Left ventricle myocardium (tissue), 1 donor: ENCODE results near the genes OR10A7, OR6C70, ITGA7 and SARNP.

GRCh38 chr12:54351752-54352670 lies 12.3 kb downstream of the GPR84 start:
- PRO-cap: no peak

DNA sequence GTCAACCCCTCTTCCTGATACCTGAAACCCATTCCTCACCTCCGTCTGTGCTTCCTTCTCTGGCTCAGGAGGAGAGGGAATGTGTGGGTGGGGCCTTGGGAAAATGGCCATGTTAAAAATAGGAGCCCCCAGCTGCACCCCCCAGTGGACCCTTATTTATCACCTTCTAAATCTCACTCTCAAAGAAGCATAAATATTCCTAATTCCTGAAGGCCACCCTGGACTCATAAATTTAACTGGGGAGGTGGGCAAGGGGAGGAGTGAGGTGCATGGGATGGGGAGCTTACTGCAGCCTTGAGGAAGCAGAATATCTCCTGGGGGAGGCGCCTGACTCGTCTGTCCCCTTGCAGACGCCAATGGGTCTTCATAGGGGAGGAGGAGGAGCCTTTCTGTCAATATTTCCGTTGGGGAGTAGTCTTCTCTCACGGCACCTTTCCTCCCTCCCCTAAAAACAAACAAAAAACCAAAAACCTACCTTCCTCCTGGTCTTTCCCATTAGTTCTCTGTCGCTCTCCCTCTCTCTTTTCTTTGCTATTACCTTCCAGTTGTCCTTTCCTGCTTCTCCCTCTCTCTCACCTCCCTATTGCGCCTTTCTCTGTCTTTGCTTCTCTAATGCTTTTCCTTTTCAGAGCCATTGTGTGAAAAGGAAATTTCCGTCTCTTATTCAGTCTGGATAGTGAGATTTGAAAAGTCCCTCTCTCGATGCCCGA lies 6.2 kb downstream of the GPR84 start:
- PRO-cap: no peak

GRCh38 chr12:54360540-54361197 lies 3.6 kb downstream of the GPR84 start:
- PRO-cap: no peak

DNA sequence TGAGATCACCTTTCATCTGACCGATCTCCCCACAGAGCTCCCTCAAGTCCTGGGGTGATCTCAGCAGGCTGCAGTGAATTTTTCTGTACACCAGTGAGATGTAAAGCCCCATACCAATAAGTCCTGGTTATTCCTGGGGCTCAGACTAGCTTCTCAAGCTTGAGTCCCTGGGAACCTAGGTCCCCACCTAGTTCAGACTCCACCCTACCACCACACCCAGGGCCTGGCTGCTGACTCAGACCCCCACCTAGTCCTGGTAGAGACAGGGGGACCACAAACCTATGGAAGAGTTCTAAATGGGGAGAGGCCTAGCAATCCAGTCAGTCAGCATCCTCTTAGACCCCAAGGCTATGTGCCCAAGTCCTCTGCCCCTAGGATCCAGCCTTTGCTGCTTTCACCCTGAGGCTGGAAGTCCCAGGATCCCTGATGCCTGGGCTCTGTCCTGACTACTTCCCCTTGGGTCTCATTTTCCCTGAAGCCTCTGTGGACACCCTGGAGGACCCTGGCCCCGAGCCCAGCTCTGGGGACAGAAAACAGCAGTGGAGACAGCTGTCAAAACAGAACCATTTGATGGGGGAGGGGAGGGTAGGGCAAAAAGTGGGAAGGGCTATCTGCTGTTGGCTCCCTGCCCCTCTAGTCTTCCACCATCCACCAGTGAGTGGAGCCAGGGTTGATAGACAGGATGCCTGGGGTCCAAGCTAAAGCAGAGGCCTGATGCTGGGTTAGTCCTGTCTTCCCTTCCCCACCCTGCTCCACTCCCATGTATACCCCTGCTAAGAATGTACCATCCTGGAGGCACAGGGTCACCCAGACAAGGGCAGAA lies 10.1 kb upstream of the GPR84 start:
- PRO-cap: no peak

GRCh38 chr12:54390704-54391000 lies 6.1 kb upstream of the ZNF385A start:
- PRO-cap: no peak

- PRO-cap: no peak
Measured at GRCh38 chr12:54401350-54401958, 16.9 kb upstream of the ZNF385A start.

- PRO-cap: no peak
Measured at GRCh38 chr12:54420298-54420445, 1.1 kb upstream of the ITGA5 start.

- PRO-cap: no peak
Measured at GRCh38 chr12:54439406-54439918, 20.4 kb upstream of the ITGA5 start.

- PRO-cap: no peak
Measured at GRCh38 chr12:54524949-54525347, 24.5 kb upstream of the PDE1B start.

DNA sequence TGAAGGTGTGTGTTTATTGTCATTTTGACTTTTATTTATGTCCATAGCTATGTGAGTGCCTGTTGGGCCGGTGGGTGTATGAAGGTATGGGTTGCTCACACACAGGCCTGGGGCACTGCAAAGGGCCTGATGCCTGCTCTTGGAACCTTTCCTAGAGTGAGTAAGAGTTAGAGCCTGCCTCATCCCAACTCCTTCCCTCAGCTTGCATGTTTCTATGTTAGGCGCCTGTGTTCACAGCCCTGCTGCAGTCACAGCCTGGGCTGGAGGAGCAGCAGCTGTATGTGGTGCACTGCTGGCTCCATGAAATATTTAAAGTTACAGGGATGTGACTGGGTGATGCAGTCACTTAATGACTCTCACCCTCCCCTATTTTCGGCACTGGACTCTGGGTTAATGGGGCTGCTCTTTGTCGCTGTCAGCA lies 2.6 kb upstream of the PPP1R1A start:
- PRO-cap: no peak

DNA sequence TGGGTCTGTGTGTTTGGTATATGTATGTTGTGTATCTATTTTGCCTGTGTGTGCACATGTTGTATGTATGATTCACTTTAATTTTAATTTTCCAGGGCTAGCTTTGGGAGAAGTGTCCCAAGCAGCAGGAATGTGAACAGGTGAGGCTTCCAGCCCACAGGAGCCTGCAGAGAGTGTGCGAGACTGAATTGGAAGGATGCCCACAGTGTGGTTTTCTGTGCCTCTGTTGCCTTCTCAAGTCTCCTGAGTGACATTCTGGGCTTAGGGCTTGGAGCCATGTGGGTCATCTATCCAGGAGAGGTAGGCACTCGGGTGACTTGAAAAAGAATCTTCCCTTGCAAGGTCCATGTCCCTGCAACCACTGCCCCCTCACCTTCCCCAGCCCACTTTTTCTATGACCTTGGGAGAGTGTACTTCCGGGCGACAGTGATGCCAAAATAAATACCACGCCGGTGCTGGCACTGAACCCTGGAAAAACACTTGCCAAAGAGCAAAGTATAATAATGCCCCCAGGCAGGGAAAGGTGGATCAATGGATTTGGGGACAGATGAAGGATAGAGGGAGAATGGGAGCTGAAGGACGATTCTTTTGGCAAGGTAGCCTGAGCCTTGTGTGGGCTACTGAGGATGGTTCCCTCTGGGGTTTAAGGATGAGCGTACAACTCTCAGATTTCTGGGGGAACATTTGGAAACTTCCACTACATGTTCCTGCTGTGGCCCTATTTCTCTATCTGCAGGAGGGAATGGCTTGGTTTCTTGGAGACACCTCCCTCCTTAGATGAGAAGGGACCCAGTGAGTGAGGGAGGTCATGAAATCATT lies 37.0 kb upstream of the DCD start:
- PRO-cap: no peak

DNA sequence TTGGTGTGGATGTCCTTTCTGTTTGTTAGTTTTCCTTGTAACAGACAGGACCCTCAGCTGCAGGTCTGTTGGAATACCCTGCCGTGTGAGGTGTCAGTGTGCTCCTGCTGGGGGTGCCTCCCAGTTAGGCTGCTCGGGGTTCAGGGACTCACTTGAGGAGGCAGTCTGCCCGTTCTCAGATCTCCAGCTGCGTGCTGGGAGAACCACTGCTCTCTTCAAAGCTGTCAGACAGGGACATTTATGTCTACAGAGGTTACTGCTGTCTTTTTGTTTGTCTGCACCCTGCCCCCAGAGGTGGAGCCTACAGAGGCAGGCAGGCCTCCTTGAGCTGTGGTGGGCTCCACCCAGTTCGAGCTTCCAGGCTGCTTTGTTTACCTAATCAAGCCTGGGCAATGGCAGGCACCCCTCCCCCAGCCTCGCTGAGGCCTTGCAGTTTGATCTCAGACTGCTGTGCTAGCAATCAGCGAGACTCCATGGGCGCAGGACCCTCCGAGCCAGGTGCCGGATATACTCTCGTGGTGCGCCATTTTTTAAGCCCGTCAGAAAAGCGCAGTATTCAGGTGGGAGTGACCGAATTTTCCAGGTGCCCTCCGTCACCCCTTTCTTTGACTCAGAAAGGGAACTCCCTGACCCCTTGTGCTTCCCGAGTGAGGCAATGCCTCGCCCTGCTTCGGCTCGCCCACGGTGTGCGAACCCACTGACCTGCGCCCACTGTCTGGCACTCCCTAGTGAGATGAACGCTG lies 40.7 kb downstream of the OR9K2 start:
- PRO-cap: no peak

DNA sequence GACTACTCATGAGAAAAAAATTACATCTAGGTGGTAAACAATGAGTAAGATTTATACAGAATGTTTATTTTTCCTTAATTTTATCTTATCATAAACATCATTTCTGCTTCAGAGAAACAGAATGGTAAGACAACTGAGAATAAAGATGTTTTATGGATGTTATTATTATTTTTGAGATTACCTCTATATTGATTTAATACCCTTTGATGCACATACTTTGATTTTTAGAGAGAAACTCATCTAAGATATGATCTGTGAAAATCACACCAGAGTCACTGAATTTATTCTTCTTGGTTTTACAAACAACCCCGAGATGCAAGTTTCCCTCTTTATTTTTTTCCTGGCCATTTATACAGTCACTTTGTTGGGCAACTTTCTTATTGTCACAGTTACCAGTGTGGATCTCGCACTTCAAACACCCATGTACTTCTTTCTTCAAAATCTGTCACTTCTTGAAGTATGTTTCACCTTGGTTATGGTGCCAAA lies at the start of gene OR10A7:
Gene OR10A7 (plus strand): TSS at position 248 of the 486 bp plus-strand sequence.
- PRO-cap: no peak

- PRO-cap: no peak
Measured at GRCh38 chr12:55469879-55470438, at the start of gene OR6C70. OR6C70 (minus strand) TSS chr12:55470138.

- PRO-cap: bidirectional peak, plus-strand start at chr12:55659666, minus-strand start at chr12:55659533
Measured at GRCh38 chr12:55659360-55659837, 22.1 kb upstream of the METTL7B start.

- PRO-cap: bidirectional peak, plus-strand start at chr12:55708164, minus-strand start at chr12:55707878
Measured at GRCh38 chr12:55707245-55708310, at the start of gene ITGA7. ITGA7 (minus strand) TSS chr12:55707904.

- PRO-cap: no peak
Measured at GRCh38 chr12:55729975-55730836, 1.4 kb upstream of the CD63 start.

DNA sequence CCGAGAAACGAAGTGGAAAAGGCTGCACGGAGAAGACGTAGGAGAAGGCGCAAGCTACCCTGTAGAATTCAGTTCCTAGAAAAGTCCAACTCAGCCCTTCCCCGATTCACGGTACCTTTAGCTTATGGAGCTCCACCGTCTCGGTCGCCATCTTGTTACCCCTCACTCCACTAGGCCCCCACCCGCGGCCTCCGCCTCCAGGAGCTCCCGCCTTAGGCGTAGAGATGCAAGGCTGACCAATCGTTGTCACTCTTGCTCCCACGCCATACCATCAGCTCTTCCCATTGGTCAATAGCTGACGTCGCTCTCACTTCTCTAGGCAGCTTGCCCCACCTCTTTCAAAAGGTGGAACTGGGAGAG lies at the start of gene SARNP:
Gene SARNP (minus strand): TSS at position 174 of the 360 bp plus-strand sequence.
- PRO-cap: bidirectional peak, plus-strand start outside the sequence, minus-strand start at position 172 of the sequence

- PRO-cap: no peak
Measured at GRCh38 chr12:55993243-55994303, 3.5 kb upstream of the SUOX start.

GRCh38 chr12:56094894-56095457 lies 9.4 kb upstream of the PA2G4 start:
- PRO-cap: no peak